HGPS cell (cell line): Measurements from ENCODE around the genes CCL8, SLFN13, CCL23 and DDX52.

GRCh38 chr17:34040080-34040646 is 214.9 kb upstream of the CCL2 start:
- RRBS = no CpG with 5 or more reads among the region's 40 CpGs

DNA sequence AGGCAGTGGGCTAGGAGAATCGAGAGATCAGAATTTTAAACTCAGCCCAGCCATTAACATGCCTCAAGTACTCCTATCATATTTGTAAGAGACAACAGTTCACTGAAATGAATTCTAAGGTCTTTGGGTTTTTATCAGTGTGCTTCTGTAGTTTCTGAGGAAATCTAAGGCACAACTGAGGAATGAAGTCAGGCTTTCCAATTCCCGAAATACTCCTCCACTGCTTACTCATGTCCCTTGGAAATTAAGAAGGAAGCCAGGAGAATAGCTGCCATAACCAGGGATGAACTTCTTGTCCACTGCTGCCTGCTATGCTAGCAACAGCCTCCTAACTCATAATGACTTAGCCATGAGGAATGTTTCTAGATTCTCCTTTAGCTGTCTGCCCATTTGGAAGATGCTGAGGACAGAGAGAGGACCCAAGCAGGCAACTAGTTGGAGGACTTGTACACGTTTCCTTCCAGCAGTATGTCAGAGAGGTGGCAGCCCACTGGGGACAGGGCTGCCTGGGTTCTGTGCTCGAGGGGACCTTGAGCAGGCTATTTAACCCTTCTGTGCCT is 1.0 kb upstream of the CCL2 start:
- RRBS = no CpG with 5 or more reads among the region's 4 CpGs

DNA sequence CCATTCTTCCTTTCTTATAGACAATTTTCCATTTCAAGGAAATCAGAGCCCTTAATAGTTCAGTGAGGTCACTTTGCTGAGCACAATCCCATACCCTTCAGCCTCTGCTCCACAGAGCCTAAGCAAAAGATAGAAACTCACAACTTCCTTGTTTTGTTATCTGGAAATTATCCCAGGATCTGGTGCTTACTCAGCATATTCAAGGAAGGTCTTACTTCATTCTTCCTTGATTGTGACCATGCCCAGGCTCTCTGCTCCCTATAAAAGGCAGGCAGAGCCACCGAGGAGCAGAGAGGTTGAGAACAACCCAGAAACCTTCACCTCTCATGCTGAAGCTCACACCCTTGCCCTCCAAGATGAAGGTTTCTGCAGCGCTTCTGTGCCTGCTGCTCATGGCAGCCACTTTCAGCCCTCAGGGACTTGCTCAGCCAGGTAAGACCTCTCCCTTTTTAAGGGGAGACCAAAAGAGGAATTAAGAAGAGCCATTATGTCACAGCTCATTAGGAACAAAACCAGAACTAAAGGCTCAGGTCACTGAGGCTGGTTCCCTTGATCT is at the start of gene CCL8:
TSS of gene CCL8 (plus strand) at position 290 of the 556 bp plus-strand sequence.
- RRBS = no CpG with 5 or more reads among the region's 2 CpGs

GRCh38 chr17:34961710-34962780 is 705 bp downstream of the ZNF830 start:
- RRBS = no CpG with 5 or more reads among the region's 43 CpGs

- RRBS = no CpG with 5 or more reads among the region's 4 CpGs
Observed at GRCh38 chr17:35044693-35045358, 18.7 kb downstream of the RFFL start.

- RRBS = no CpG with 5 or more reads among the region's 9 CpGs
Observed at GRCh38 chr17:35086907-35087518, 23.5 kb upstream of the RFFL start.

DNA sequence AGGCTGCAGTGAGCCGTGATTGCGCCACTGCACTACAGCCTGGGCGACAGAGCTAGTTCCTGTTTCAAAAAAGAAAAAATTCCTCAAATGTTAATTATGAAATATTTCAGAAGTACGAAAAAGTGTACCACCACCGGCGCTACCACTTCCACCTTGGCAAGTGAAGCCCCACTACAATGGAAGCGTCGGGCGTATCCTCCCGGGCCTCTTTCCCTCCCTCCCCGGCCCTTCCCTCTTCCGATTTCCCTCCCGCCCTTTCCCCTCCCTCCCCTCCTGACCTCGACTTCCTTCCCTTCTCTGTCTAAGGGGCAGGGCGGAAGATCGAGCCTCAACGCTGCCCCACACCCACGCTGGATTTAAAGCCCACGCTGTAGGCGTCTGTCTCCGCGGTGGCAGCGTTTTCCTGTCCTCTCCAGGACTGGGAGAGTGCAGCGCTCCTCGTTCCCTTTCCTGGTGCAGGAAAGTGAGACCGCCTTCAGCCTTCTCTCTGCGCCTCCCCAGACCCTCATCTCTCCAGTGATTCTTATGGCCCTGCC is 27.1 kb downstream of the SLFN11 start:
- RRBS = 3% methylated on average over 6 of the region's 27 CpGs

DNA sequence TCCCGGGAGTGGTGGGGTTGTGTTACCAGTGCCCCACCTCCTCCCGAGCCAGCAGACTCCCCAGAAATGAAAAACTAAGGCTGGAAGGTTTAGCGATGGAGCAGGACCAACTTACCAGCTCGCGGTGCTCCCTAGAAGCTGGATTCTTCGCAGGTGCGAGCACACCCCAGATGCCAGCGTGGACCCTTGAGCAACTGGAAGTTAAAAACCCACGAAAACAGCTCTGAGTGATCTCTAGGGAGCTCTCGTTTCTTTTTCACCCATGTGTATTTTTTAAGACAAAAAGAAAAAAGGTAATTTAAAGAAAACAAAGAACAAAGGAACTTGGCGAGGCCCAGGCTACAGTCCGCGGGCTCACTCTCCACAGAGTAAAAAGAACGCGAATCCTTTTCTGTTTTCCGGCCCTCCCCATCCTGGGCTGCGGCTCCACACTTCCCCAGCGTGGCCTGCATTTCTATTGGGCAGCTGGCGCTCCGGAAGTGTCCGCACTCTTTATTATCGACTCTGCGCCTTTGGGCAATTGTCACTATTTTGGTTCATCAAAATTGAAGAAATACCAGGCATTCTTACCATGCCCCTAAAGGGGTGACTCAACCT is 588 bp upstream of the SLFN12 start:
- RRBS = 30% methylated on average over 5 of the region's 23 CpGs

- RRBS = 3% methylated on average over 6 of the region's 54 CpGs
Observed at GRCh38 chr17:35448115-35449086, at the start of gene SLFN13. TSS of gene SLFN13 (minus strand) at chr17:35448766.

GRCh38 chr17:35712866-35713803 is 18.3 kb upstream of the RASL10B start:
- RRBS = no CpG with 5 or more reads among the region's 8 CpGs

DNA sequence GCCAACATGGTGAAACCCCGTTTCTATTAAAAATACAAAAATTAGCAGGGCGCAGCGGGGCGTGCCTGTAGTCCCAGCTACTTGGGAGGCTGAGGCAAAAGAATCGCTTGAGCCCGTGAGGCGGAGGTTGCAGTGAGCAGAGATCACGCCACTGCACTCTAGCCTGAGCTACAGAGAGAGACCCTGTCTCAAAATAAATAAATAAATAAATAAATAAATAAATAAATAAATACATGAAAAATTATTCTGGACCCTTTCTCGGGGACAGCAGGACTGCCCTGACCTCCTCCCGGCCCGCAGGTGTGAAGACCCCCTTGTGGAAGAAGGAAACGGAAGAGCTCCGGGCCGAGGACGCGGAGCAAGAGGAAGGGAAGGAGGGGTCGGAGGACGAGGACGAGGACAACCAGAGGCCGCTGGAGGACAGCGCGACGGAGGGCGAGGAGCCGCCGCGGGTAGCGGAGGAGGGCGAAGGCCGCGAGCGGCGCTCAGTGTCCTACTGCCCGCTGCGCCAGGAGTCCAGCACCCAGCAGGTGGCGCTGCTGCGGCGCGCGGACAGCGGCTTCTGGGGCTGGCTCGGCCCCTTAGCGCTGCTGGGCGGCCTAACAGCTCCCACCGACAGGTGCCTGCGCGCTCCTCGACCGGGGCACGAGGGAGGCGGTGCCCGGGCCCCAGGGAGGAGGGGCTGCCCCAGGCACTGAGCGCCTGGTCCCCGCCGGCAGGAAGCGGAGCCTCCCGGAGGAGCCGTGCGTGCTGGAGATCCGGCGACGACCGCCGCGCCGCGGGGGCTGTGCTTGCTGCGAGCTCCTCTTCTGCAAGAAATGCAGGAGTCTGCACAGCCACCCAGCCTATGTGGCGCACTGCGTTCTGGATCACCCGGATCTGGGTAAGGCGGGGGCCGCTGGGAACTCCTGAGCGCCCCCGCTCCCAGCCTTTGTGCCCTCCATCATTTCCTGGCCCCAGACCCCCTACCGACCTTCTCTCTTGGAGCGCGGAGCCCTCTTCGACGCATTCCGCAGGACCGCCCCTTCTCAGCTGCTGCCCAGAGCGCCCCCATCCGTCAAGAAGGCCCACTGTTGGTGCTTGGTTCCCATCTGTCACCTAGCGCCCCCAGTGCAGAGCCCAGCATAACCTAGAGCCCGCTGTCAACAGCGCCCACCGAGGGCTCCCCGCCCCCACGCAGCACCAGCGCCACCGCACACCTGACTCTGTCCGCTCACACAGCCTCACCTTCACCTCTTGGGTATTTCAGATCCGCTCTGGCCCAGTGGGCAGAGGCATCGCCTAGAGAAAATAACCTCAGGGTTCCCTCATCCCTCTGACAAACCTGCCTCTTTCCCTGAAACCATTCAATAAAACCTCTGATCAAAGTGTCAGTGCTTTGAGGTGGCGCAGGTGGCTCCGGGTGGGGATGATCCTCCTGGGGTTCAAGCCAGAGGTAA is 3.5 kb downstream of the C17orf50 start:
- RRBS = no CpG with 5 or more reads among the region's 97 CpGs

DNA sequence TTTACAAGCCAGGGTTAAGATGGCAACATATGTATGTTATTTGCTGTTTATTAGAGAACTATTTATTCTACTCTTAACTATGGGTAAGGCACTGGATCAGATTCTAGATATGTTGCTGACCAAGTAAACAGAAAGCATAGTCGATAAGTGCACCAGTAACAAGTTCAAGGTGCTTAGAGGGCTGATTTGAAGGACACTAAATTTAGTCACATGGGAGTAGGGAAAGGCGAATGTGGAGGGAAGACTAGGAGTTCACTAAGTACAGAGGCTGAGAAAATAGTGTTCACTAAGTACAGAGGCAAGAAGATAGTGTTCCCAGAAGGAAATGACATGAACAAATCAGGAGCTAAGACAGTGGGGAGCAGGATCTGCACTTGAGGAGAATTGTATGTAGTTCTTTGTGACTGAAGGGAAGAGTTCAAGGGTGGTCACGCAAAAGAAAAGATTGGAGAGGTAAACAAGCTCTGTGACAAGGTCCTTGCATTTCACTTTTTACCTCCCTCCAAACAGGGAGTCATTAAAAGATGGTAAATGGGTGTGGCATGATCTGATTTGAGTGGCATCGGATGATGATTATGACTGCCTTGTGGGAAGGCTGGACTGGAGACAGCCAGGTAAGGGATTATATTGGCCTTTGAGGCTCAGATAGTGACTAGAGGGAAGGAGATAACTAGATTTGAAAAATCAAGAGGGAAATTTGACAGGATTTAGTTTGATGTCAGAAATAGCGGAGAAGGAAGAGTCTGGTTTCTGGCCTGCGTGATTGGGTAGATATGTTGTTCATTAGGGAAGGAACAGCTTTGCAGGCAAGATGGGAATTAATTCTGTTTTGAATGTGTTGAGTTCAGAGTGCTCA is 20.8 kb downstream of the HEATR9 start:
- RRBS = no CpG with 5 or more reads among the region's 6 CpGs

DNA sequence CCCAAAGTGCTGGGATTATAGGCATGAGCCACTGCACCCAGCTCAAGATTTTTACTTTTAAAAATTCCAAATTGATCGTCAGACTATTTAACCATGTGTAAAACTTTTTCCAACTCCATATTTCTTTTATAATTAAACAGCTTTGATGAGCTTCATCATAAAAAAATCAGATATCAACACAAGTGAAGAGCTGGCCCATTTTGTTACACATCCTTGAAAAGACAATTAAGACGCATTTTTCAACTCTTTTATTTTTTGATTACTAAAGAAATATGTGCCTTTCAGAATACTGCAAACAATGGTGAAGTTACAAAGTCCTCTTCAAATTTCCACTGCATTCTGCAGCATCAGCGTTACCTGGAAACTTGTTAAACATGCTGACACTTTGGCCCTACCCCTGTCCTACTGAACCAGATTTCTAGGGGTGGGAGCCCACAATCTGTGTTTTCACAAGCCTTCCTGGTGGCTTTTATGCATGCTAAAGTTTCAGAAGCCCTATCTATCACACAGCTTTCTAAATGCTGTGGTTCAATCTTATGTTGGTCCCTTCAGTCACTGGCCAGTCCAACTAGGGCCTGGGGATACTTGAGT is 4.5 kb upstream of the CCL14 start:
- RRBS = no CpG with 5 or more reads among the region's 3 CpGs

GRCh38 chr17:36017697-36018337 is at the start of gene CCL23:
TSS of gene CCL23 (minus strand) at chr17:36017972.
- RRBS = no CpG with 5 or more reads among the region's 7 CpGs

GRCh38 chr17:36564485-36565511 is 20.1 kb downstream of the GGNBP2 start:
- RRBS = no CpG with 5 or more reads among the region's 2 CpGs

GRCh38 chr17:36950067-36950471 is 1.3 kb downstream of the AATF start:
- RRBS = no CpG with 5 or more reads among the region's 9 CpGs

GRCh38 chr17:37082644-37083386 is 134.1 kb downstream of the AATF start:
- RRBS = no CpG with 5 or more reads among the region's 11 CpGs

- RRBS = no CpG with 5 or more reads among the region's 7 CpGs
Observed at GRCh38 chr17:37500917-37501275, 11.2 kb downstream of the DUSP14 start.

- RRBS = no CpG with 5 or more reads among the region's 4 CpGs
Observed at GRCh38 chr17:37587495-37588162, 21.6 kb downstream of the SYNRG start.

- RRBS = no CpG with 5 or more reads among the region's 54 CpGs
Observed at GRCh38 chr17:37642538-37643856, at the start of gene DDX52. TSS of gene DDX52 (minus strand) at chr17:37643446.